ENCODE measurements around the gene TRIP4.

GRCh38 chr15:63440727-63441185 is 59.1 kb upstream of the CA12 start:
- PRO-cap, 5 experiments: no peak in any of the 5 experiments
- RAMPAGE, long total RNA, 2 experiments: no peak in any of the 2 experiments
- RRBS: no CpG with 5 or more reads among the region's 7 CpGs

- PRO-cap, 5 experiments: no peak in any of the 5 experiments
- RAMPAGE, long total RNA, 2 experiments: no peak in any of the 2 experiments
- RRBS: 86% methylated on average over 1 of the region's 29 CpGs
Observed at GRCh38 chr15:63460780-63461734, 43.3 kb upstream of the USP3 start.

GRCh38 chr15:63490113-63490616 is 14.2 kb upstream of the USP3 start:
- PRO-cap, 5 experiments: no peak in any of the 5 experiments
- RAMPAGE, long total RNA, 2 experiments: no peak in any of the 2 experiments
- RRBS: no CpG with 5 or more reads among the region's 1 CpG

DNA sequence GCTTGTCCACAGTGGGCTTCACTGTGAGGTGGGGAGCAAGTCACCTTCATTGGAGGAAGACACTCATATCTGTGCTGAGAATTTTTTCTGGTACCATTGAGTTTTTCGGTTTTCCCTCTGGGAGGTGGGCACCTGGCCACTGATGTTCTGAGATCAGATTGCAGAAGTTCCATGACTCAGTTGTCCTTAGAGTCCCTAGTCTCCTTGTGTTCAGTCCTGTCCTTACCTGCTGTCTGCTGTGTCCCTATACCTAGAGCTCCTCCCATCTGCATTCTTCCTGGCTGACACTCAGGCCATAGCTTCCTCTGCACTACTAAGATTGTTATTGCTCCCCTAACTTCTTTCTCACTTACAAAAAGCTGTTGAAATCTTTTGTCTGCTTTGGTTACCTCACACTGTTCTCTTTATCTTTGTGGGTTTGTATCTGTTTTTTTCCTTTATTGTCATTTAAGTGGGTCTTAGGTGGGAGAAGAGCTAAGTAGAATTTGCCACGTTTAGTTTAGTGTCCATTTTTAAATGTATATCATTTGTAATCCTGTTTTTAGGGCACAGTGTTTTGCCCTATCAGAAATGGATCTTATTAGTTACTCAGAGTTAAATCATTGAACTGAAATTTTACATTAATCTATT is 13.3 kb downstream of the USP3 start:
- PRO-cap, 5 experiments: no peak in any of the 5 experiments
- RAMPAGE, long total RNA, 2 experiments: no peak in any of the 2 experiments
- RRBS: no CpG with 5 or more reads among the region's 2 CpGs

GRCh38 chr15:63577294-63577566 is 20.0 kb upstream of the FBXL22 start:
- PRO-cap, 5 experiments: peak in 2 of 5 experiments; most common plus-strand start chr15:63577474 (in 2)
- RAMPAGE, long total RNA, 2 experiments: no peak in any of the 2 experiments
- RRBS: no CpG with 5 or more reads among the region's 5 CpGs

- PRO-cap, 5 experiments: no peak in any of the 5 experiments
- RAMPAGE, long total RNA, 2 experiments: no peak in any of the 2 experiments
- RRBS: no CpG with 5 or more reads among the region's 7 CpGs
Observed at GRCh38 chr15:63605822-63606206, 8.6 kb downstream of the FBXL22 start.

DNA sequence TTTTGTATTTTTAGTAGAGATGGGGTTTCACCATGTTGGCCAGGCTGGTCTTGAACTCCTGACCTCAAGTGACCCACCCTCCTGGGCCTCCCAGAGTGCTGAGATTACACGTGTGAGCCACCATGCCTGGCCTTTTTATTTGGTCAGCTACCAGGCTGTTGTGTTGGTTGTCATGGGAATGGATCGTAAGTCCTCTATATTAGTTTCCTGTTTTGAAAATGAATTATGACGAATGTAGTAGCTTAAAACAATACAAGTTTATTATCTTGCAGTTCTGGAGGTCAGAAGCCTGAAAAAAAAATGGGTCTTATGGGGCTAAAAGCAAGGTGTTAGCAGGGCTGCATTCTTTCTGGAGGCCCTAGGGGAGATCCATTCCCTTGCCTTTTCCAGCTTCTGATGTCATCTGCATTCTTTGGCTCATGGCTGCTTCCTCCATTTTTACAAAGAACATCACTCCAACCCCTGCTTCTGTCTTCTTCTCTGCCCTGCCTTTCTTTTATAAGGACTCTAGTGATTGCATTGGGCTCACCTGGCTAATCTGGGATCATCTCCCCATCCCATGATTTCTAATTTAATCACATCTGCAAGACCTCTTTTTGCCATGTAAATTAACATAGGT is 25.2 kb upstream of the HERC1 start:
- PRO-cap, 5 experiments: no peak in any of the 5 experiments
- RAMPAGE, long total RNA, 2 experiments: no peak in any of the 2 experiments
- RRBS: no CpG with 5 or more reads among the region's 3 CpGs

DNA sequence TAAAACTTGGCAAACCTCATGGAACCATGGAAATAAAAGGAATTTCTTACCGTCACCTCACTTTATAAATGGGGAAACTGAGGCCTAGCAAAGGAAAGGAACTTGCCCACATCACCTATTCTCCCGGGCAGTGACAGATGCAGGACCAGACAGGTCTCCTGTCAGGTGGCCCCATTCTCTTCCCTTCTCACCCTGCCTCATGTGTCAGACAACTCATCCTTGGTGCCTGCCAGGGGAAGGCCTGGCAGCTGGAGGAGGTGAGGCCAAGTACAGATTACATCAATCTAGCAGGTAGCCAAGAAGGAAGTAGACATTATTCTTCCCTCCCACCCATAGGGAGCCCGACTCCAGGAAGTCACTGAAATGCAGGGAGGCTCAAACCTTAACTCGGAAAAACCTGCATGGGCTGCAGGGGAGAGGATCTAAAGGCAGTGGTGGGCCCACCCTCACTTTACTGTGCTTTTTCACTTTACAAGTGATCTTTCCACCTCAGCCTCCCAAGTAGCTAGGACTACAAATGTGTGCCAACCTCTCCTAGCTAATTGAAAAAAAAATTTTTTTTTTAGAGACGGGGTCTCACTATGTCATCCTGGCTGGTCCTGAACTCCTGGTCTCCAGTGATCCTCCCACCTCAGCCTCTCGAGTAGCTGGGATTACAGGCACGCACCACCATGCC is 39.6 kb downstream of the DAPK2 start:
- PRO-cap, 5 experiments: no peak in any of the 5 experiments
- RAMPAGE, long total RNA, 2 experiments: no peak in any of the 2 experiments
- RRBS: no CpG with 5 or more reads among the region's 7 CpGs

- PRO-cap, 5 experiments: no peak in any of the 5 experiments
- RAMPAGE, long total RNA, 2 experiments: no peak in any of the 2 experiments
- RRBS: no CpG with 5 or more reads among the region's 5 CpGs
Observed at GRCh38 chr15:64017572-64018297, 28.6 kb downstream of the DAPK2 start.

DNA sequence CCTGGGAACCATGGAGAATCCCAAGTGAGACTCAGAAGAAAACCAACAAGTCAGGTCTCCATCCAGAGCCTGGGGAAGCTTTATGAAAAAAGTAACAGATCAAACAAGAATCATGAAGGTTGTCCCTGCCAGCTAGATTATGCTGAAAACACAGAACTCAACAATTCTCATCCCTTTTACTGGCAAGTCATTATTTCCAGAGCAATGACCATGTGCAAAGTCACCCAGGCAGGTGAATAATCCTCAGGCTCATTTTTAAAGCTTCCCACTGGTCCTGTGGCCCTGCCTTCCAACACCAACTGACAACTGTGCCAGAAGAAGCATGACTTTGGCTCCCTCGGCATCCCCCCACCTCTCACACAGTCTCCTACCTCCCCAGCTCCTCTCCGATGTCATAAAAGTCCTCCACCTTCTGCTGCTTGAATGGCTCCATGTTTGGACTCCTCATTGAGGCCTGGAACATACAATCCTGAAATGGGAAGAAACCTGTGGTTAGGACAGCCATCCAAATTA is 6.4 kb downstream of the DAPK2 start:
- PRO-cap, 5 experiments: no peak in any of the 5 experiments
- RAMPAGE, long total RNA, 2 experiments: no peak in any of the 2 experiments
- RRBS: no CpG with 5 or more reads among the region's 2 CpGs

DNA sequence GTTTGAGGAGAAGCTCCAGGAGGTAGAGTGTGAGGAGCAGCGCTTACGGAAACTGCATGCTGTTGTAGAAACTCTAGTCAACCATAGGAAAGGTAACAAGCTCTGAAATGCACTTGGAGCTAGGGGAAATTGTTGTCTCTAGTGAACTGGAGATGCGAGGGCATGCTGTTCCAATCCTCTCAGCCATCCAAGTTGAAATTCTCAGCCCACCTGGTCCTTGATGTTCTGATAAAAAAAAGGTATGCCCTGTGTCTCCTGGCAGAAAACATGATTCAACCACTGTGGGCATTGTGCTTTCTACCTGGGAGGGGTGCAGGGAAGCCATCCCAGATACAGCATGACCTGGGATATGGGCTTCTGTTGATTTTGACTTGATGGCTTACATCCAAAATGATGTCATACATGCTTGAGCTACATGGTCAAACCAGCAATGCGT is 21.3 kb upstream of the SNX22 start:
- PRO-cap, 5 experiments: no peak in any of the 5 experiments
- RAMPAGE, long total RNA, 2 experiments: no peak in any of the 2 experiments
- RRBS: no CpG with 5 or more reads among the region's 4 CpGs

- PRO-cap, 5 experiments: peak in 5 of 5 experiments; most common plus-strand start chr15:64387810 (in 2); most common minus-strand start chr15:64387650 (in 3)
- RAMPAGE, long total RNA, 2 experiments: start-site peak on the plus strand in 1 of 2 experiments, at chr15:64387841-64387848 at its widest, 359 reads per replicate
- RRBS: 0% methylated on average over 3 of the region's 52 CpGs
Observed at GRCh38 chr15:64387354-64388418, at the start of gene TRIP4. Gene TRIP4 (plus strand): TSS chr15:64387836.

DNA sequence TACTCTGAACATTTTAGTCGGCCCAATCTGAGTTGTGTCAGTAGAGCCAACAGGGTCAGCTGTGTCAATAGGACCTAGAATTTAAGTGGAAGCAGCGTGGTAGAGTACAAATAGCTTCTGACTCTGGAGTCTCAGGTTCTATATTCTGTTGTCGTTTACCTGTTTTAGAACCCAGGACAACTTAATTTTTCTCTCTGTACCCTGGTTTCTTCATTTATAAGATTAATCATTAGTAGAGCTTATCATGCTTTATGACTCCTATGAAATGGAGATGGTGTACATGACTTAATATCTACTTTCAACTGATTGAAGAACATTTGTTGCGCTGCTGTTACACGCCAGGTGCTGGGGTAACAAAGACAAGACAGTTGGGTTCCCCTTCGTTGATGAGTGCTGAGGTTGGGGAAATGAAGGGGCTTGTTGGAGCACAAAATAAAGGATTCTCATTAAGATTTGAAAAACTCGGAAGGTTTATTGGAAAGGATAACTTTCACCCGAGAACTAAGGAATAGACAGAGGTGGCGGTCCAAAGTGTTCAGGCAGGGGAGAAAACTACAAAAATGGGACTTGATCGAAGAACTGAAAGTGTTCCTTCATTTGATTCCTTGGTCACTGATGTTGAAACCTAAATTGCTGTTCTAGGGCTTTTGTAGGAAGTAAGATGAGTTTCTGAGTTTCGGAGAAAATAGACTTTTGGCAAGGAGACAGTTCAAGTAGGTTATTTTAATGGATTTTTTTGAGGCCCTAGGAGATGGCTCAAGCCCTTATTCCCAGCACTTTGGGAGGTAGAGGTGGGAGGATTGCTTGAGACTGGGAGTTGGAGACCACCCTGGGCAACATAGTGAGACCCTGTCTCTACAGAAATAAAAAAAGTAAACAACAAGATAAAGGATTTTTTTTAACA is 1.2 kb downstream of the TRIP4 start:
- PRO-cap, 5 experiments: no peak in any of the 5 experiments
- RAMPAGE, long total RNA, 2 experiments: no peak in any of the 2 experiments
- RRBS: no CpG with 5 or more reads among the region's 11 CpGs

DNA sequence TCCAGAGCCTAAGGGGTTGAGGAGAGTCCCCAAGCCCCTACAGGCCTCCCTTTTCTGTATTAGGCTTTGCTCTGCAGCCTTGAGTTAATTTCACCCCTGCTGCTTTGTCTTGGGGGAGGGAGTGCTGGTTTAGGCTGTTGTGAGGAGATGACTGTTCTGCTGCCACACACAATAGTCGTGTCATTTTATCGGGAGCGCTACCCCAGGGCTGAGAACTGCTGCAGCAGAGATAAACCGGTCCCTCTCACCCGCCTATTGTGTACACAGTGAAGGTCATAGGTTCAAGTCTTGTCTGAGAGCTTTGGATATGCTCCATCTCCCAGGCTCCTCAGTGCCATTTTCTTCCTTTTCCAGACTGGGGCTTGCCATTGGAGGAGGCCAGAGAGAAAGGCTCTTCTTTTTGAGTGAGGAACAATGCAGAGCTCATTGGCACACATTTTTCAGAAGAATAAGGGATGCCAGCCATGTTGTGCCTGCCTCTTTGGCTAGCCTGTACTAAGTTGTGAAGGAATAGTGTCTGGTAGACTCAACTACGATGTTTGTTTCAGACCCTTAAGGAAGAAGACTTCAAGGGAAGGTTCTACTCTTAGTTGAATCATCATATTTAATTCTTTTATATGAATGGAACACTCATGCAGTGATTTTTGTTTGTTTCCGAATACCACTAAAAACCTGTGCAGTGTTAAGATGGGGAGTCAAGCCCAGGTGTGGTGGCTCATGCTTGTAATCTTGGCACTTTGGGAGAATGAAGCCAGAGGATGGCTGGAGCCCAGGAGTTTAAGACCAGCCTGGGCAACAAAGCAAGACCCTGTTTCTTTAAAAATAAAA is 1.6 kb downstream of the ZNF609 start:
- PRO-cap, 5 experiments: no peak in any of the 5 experiments
- RAMPAGE, long total RNA, 2 experiments: no peak in any of the 2 experiments
- RRBS: no CpG with 5 or more reads among the region's 7 CpGs

GRCh38 chr15:64747283-64747888 is 28.0 kb downstream of the RBPMS2 start:
- PRO-cap, 5 experiments: no peak in any of the 5 experiments
- RAMPAGE, long total RNA, 2 experiments: no peak in any of the 2 experiments
- RRBS: no CpG with 5 or more reads among the region's 13 CpGs

DNA sequence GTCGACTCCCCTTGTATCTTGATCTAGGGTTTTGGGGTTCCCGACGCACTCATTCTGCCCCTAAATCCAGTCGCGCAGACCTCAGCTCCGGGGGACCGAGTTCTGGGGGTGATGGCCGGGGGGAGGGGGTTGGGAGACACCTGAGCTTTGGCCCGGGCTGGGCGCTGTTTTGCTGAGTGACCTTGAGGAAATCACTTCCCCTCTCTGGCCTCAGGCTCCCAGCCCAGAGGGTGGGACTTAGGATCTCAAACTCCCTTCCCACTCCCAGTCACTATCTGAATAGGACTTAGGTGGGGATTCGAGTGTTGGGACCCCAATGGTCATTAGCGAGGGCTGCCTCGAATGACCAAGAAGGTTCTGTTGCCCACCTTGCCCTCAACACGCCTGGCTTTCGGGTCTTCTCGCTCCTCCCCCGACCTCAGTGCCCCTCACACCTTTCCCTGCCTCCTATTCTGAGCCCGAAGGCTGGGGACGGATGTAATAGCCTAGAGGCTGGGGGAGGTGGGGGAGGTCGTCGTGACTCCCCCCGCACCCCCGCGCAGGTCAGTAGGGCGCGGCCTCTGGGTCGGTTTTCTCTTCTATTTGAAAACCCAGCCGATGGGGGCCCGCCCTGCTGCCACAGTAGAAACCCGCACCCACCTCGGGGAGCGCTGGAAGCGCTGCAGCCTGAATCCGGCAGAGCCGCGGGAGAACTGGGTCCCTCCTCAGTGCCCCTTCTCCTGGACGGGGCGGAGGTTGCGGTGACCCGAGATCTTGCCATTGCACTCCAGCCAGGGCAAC is 857 bp upstream of the RBPMS2 start:
- PRO-cap, 5 experiments: no peak in any of the 5 experiments
- RAMPAGE, long total RNA, 2 experiments: no peak in any of the 2 experiments
- RRBS: 7% methylated on average over 4 of the region's 40 CpGs

DNA sequence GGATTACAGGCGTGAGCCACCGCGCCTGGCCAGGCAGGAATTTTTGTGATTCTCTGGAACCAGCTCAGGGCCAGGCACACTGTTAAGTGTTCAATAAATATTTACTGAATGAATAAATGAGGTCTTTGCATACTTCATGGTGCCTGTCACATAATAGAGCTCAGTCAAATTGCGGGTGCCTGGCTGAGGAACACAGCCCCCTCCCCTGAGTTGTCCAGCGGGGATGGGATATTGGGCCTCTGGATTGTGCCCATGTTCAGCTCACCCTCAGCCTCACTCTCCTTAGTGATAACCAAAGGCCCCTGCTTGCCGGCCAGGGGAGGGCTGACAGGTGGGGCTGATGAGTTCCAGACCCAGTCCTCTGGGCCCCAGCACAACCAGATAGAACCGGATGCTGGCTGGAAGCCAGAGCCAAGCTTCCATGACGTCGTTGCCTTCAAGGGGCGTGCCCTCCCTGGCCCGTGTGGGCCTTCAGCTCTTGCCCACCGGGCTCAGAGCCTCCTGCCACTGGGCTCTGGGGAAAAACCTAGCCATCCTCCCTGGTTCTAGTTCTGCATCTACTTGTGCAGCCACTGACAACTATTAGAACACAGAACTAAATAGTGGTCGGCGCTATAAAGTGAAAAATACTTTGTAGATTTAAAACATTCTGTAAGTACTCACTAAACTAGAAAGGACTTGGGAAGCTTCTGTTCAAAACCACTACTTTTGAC is 23.5 kb downstream of the PIF1 start:
- PRO-cap, 5 experiments: no peak in any of the 5 experiments
- RAMPAGE, long total RNA, 2 experiments: no peak in any of the 2 experiments
- RRBS: 63% methylated on average over 3 of the region's 14 CpGs

DNA sequence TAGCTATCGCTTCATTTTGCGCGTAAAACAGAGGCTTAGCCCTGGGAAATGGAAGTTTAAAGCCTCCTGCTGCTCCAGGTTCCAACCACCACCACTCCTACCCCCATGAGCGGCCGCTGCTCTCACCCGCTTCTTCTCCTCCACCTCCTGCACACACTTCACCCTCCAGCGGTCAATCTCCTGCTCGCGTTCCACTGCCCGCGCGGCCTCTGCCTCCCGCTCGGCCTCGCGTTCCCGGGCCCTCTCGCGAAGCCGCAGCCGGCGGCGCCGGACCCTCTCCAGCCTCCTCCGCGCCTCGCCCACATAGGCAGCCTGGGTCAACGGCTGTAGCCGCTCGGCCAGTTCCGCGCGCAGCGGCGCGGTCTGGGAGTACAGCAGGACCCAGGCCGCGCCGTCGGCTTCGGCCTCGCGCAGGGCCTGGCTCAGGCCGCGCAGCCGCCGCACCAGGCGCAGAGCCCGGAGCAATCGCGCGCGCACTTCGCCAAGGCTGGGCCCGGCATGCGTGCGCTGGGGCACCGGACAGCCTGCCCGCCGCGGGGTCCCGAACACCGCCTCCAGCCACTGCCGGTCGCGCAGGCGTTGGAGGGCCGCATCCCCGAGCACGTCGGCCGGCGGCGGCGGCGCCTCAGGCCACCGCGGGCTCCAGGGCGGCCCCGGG is 693 bp downstream of the PDCD7 start:
- PRO-cap, 5 experiments: peak in 1 of 5 experiments; most common plus-strand start position 175 of the sequence (in 1); most common minus-strand start position 138 of the sequence (in 1)
- RAMPAGE, long total RNA, 2 experiments: no peak in any of the 2 experiments
- RRBS: 2% methylated on average over 30 of the region's 80 CpGs

- PRO-cap, 5 experiments: no peak in any of the 5 experiments
- RAMPAGE, long total RNA, 2 experiments: no peak in any of the 2 experiments
- RRBS: no CpG with 5 or more reads among the region's 10 CpGs
Observed at GRCh38 chr15:65262821-65263430, 23.8 kb downstream of the PARP16 start.

- PRO-cap, 5 experiments: no peak in any of the 5 experiments
- RAMPAGE, long total RNA, 2 experiments: no peak in any of the 2 experiments
- RRBS: 10% methylated on average over 4 of the region's 9 CpGs
Observed at GRCh38 chr15:65270665-65271276, 15.9 kb downstream of the PARP16 start.